Measurements from ENCODE around the gene POLR2M.

GRCh38 chr15:57281275-57281879 lies 94.9 kb upstream of the CGNL1 start:
- PRO-cap: no peak
- RAMPAGE, long total RNA: no peak

- PRO-cap: no peak
- RAMPAGE, long total RNA: no peak
Measured at GRCh38 chr15:57377511-57377803, 1.2 kb downstream of the CGNL1 start.

DNA sequence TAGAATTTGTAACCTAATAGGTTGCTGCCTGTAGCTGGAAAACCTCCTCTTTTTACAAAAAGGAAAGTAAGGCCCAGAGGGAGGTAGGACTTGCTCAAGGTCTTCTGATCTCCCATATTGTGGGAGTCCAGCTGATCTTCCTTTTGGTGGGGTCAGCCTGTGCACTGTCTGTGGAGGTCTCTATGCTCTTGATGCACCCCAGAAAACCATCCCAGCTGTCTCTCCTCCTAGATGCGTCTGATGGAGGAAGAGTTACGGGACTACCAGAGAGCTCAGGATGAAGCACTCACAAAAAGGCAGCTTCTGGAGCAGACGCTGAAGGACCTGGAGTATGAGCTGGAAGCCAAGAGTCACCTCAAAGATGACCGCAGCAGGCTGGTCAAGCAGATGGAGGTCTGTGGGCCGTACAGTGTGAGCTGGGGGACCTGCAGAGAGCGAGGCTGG lies 63.3 kb upstream of the MYZAP start:
- PRO-cap: no peak
- RAMPAGE, long total RNA: no peak

- PRO-cap: no peak
- RAMPAGE, long total RNA: no peak
Measured at GRCh38 chr15:57595597-57596017, 3.9 kb downstream of the MYZAP start.

DNA sequence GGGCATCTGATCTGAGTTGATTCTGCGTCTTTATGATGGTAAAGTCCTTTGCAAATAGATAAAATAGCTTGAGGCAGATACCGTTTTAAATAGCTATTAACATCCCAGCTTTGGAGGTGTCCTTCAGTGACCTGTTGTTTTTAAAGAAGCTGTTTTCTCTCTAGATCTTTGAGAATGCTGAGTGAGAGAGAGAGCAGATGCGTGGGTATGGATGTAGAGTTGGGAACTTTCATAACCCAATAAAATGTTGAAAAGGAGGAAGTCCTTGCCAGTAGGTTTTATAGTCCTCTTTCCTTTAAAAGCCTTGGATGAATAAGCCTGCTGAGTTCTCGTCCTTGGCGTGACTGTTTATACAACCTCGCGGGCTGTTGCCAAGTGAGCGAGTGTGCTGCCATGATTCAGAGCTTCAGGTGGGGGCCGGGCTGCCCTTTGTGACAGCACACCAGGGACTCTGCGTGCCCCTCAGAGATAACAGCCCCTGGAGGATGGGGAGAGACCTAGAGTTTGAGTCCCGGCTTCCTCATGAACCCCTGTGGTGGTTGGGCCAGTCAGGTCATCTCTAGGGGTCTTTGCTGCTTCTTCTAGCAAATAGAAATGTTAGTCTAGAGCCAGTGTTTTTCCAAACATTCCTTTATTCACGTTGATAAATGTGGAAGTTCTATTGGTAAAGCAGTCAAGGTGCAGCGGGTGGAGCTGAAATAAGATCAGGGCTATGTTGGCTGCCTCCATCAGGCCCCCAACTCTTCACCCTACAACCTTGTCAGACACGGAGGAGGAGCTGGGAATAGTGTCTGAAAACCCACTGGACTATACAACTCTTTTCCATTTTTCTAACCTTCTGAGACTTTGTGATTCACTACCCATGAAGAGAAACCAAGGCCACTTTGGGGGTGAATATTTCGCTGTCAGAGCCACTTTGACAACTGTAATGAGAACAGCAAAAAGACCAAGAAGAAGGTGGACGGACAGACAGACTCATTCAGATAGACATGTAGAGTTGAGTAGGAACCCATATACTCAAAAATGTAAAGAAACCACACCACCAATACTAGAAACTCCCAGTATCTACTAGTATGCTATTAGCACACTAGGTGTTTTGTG lies 18.7 kb downstream of the MYZAP start:
- PRO-cap: no peak
- RAMPAGE, long total RNA: no peak

GRCh38 chr15:57679677-57680465 lies 26.6 kb upstream of the POLR2M start:
- PRO-cap: no peak
- RAMPAGE, long total RNA: no peak

- PRO-cap: bidirectional peak, plus-strand start at chr15:57706714, minus-strand start at chr15:57706562; bidirectional peak, plus-strand start at chr15:57707081, minus-strand start at chr15:57707033
- RAMPAGE, long total RNA: no peak
Measured at GRCh38 chr15:57706285-57707621, at the start of gene POLR2M. Gene POLR2M (plus strand): TSS chr15:57706714.

DNA sequence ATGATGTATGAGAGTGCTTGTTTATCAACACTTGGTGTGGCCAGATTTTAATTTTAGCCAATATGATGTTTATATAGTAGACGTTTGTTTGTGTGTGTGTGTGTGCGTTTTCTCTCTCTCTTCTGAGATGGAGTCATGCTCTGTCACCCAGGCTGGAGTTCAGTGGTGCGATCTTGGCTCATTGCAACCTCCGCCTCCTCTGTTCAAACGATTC lies 11.2 kb downstream of the POLR2M start:
- PRO-cap: no peak
- RAMPAGE, long total RNA: no peak

GRCh38 chr15:57747164-57747614 lies 40.7 kb downstream of the POLR2M start:
- PRO-cap: bidirectional peak, plus-strand start at chr15:57747381, minus-strand start at chr15:57747309
- RAMPAGE, long total RNA: no peak

DNA sequence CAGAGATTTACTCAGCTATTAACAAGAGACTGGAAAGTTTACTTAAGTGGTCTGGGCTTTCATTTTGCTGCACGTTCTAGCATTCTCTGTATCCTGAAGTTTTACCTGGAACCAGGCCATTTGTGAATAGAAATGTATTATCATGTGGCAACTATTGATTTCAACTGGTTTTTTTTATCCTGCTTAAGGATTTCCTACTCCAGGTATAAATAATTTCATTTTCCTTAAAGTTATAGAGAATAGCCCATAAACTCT lies 1.1 kb downstream of the AQP9 start:
- PRO-cap: no peak
- RAMPAGE, long total RNA: no peak

- PRO-cap: no peak
- RAMPAGE, long total RNA: no peak
Measured at GRCh38 chr15:58248020-58248576, 109.9 kb downstream of the AQP9 start.

GRCh38 chr15:58279197-58279561 lies 141.0 kb downstream of the AQP9 start:
- PRO-cap: no peak
- RAMPAGE, long total RNA: no peak

- PRO-cap: no peak
- RAMPAGE, long total RNA: no peak
Measured at GRCh38 chr15:58284281-58284761, 146.1 kb downstream of the AQP9 start.

DNA sequence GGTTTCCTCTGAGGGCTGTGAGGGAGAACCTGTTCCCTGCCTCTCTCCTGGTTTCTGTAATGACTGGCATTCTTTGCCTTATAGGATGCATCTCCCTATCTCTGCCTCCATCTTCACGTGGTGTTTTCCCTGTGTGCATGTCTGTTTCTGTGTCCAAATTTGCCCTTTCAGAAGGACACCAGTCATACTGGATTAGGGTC lies 71.3 kb upstream of the LIPC start:
- PRO-cap: no peak
- RAMPAGE, long total RNA: no peak

- PRO-cap: bidirectional peak, plus-strand start at chr15:58410572, minus-strand start at chr15:58410471
- RAMPAGE, long total RNA: no peak
Measured at GRCh38 chr15:58410267-58410866, 21.4 kb upstream of the LIPC start.

- PRO-cap: no peak
- RAMPAGE, long total RNA: no peak
Measured at GRCh38 chr15:58432400-58432983, 701 bp downstream of the LIPC start.

- PRO-cap: no peak
- RAMPAGE, long total RNA: no peak
Measured at GRCh38 chr15:58458046-58458620, 26.3 kb downstream of the LIPC start.

GRCh38 chr15:58472709-58473678 lies 41.2 kb downstream of the LIPC start:
- PRO-cap: no peak
- RAMPAGE, long total RNA: no peak

- PRO-cap: unidirectional peak, plus-strand start at chr15:58748852
- RAMPAGE, long total RNA: no peak
Measured at GRCh38 chr15:58748673-58749538, 601 bp downstream of the ADAM10 start.

- PRO-cap: no peak
- RAMPAGE, long total RNA: no peak
Measured at GRCh38 chr15:58886892-58887729, 46.4 kb downstream of the SLTM start.

Measured in urinary bladder (tissue), 3 donors.